GM06990 (cell line): Measurements from ENCODE around the gene SAGE1.

DNA sequence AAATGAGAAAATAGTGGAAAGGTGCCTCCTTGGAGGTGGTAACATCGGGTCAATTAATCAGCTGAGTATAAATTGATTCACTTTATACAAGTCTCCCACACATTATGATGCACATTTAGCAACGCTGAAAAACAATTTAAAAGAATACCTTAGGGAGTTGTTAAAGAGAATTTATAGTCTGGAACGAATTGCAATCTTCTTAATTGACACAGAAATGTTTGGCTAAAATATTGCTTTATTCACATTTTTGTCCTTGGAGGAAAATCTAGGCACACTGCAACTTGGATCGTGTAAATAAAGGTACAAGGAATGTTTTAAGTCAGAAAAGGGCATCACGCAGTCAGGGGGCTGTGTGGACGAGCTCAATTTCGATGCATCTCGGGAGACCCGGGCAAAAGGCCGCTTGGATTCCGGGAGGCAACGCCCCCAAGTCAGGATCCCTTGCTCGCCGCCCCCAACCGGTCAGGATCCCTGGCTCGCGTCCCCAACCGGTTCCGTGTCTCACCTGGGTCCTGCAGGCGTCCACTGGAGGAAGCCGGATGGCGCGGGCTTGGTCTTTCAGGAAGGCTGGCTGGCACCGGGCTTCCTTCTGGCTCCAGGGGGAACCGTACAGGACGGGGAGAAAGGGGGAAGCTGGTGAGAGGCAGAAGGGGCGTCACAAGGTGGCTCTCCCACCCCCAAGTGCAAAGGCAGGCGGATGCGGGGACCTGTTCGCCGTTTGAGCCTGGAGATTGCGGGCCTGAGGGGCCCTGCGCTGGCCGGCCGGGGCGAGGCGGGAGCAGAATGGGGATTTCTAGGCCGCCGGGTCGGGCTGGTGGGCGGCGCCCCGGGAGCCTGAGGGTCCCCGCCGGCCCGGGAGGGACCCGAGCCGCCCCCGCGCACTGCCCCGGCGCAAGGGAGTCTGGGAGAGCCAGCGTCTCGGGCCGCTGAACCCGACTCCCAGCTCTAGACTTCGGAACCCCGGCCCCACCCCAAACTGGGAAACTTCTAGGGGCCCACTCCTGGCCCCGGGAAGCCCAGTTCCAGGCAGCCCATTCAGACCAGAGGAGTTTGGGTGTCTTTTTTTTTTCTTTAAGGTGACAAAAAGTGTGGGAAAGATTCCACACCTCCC, 84.6 kb downstream of the HPRT1 start:
- RRBS = 48% methylated on average over 20 of the region's 59 CpGs

DNA sequence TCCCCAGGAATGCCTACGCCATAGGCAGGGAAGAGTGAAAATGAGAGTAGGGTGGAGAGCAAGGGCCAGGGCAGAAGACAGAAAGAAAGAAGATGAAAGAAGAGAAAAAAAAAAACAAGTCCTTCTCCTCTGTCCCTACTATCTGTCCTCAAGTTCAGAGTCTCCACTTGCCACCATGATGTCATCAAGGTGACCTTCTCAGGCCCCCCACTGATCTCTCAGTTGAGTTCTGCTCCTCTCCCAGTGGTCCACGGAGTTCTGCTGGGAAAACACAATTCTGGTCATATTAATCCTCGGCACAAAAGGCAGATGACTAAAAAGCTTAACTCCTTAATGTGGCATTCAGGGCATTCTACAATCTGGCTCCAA, 94.6 kb downstream of the HPRT1 start:
- RRBS = no CpG with 5 or more reads among the region's 3 CpGs

DNA sequence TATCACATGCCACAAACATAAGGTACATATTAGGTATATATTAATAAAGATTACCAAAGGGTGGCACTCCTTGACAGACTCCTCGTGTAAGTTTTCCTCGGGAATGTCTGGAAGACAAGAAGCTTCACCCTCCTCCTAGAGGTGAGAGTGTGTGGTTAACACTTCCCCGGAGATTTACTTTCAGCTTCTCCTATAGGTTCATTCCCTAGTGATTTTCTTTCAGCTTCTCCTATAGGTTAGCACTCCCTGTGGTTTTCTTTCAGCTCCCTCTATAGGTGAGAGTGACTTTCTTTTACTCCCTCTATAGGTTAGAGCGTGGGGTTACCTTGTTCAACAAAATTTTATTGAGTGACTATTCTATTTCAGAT, 32.8 kb downstream of the PABIR2 start:
- RRBS = no CpG with 5 or more reads among the region's 4 CpGs

DNA sequence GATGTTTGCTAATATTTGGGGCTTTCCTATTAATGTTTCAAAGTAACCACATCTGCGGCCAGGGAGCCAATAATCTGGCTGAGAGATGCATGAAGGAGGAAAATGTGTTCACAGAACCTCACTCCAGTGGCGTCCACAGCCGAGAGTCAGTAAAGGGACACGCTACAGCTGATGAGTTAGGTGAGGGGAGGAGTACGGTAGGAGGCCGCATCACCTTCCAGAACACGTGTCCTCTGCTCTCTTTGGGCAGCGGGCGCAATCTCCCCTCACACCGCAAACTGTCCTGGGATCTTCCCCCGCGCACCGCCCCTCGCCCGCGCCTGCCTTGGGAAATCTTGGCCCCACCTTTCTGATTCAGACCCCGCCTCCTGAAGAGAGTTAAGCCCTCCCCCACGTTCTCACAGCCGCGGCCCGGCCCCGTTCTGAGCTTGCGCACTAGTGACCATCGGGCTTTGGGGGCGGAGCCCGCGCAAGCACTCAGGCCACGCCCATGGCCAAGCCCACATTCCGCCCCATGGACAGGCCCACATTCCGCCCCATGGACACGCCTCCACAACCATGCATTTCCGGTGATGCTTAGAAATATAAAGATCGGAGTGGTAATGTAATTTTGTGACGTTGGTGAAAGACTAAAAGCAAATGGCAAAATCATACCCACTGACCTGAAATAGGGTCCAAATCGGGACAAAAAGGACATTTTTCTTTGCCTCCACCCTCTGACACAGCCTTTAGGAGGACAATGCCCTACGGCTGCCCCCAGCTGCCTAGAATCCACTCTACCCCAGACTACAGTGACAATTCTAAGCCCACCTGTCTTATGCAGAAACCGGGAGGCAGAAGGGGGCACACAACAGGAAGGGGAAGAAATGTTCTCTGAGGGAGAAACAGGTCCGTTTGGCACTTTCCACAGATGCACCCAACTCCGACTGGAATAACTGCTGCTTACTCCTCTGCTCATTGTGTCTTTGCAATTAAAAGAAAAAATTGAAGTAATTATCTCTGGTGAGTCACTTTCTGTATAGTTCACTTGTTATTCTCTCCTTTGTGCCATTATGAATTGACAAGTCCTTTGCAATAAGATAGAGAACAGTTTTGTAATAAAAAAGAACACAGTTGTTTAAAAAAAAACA, 13.4 kb downstream of the SMIM10 start:
- RRBS = no CpG with 5 or more reads among the region's 39 CpGs

GRCh38 chrX:135165904-135166243, 5.3 kb downstream of the CT55 start:
- RRBS = no CpG with 5 or more reads among the region's 4 CpGs

- RRBS = no CpG with 5 or more reads among the region's 1 CpG
Observed at GRCh38 chrX:135291798-135292585, 17.3 kb upstream of the ETDC start.

- RRBS = no CpG with 5 or more reads among the region's 25 CpGs
Observed at GRCh38 chrX:135326294-135327248, 17.3 kb downstream of the ETDC start.

DNA sequence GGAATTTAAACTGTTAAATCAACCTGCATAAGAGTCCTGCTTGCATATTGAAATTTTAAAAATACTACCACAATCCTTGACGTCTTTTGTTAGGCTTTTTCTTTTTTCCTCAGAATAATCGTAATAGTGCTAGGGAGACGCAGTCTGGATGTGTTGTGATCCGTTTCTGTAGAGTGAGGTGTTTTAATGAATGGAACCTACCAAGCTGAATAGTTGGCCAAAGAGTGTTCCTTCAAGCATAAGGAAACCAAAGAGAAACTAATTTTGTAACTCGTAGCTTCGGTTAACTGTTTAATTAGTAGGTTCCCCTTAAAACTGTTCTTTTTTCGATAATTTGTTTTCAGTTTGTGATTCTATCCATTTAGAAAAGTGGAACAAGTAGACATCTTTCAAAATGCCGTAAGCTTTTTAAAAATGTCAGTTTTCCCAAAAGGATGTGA, 2.0 kb downstream of the INTS6L start:
- RRBS = no CpG with 5 or more reads among the region's 8 CpGs

- RRBS = no CpG with 5 or more reads among the region's 4 CpGs
Observed at GRCh38 chrX:135544338-135544771, 23.9 kb downstream of the INTS6L start.

- RRBS = 64% methylated on average over 6 of the region's 30 CpGs
Observed at GRCh38 chrX:135893175-135894017, at the start of gene SAGE1. Gene SAGE1 (plus strand): TSS chrX:135893716.

- RRBS = no CpG with 5 or more reads among the region's 9 CpGs
Observed at GRCh38 chrX:136030099-136031021, 45.1 kb downstream of the SLC9A6 start.

GRCh38 chrX:136147455-136148175, 49.2 kb upstream of the FHL1 start:
- RRBS = 31% methylated on average over 21 of the region's 69 CpGs

- RRBS = no CpG with 5 or more reads among the region's 6 CpGs
Observed at GRCh38 chrX:136175826-136176968, 20.6 kb upstream of the FHL1 start.

DNA sequence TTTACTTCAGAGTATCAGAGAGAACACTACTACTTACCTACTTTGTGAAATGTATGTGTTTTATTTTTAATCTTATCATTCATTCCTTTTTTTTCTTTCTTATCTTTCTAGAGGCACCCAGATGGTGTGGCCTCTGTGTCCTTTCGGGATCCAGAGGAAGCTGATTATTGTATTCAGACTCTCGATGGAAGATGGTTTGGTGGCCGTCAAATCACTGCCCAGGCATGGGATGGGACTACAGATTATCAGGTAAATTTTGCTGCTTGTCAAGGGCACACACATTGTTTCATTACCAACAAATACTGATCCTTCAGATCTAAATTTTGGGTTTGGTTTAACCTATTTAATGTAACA, 12.6 kb downstream of the HTATSF1 start:
- RRBS = no CpG with 5 or more reads among the region's 3 CpGs

GRCh38 chrX:136586354-136586512, 54.2 kb downstream of the VGLL1 start:
- RRBS = no CpG with 5 or more reads among the region's 2 CpGs

GRCh38 chrX:136586513-136586835, 54.5 kb downstream of the VGLL1 start:
- RRBS = no CpG with 5 or more reads among the region's 2 CpGs

DNA sequence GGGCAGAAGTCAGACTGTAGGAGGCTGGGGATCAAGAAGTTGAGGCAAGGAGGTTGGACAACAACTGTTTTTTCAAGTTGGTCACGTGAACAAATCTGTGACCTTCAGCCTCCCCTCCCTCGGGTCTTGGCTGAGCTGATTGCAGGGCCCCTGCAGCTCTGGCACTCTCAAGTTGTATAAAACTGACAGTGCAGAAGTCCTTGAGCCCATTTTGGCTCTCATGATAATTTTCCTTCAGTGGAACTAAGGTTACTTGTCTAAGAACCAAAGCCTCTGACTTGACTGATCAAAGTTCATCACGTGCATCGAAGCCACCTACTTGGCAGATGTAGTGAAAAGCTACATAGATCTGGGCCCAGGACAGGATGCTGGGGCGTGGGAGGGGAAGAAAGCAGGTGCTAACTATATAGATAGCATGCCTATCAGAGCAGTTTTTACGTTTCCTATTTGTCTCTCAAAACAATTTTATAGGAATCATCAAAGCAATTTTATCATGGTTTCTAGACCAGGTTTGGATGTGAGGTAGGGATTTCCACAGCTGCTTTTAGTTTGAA, 1.4 kb upstream of the CD40LG start:
- RRBS = no CpG with 5 or more reads among the region's 6 CpGs

DNA sequence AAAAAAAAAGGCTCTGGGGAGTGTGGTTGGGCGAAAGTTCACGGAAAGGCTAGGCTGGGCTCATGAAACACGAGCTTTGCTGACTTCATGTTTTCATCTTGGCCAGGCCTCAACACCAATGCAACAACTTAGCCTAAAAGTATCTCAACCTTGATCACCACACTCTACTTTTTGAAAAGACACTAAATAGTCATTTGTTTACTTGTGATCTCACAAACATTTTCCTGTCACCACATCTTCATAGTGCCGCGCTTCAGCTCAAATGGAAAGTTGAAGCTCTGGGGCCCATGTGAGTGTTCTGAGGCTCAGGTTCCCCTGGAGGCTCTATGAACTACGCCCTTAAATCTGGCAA, 5.0 kb downstream of the CD40LG start:
- RRBS = no CpG with 5 or more reads among the region's 6 CpGs

GRCh38 chrX:136731308-136731739, 49.4 kb downstream of the ARHGEF6 start:
- RRBS = no CpG with 5 or more reads among the region's 5 CpGs

DNA sequence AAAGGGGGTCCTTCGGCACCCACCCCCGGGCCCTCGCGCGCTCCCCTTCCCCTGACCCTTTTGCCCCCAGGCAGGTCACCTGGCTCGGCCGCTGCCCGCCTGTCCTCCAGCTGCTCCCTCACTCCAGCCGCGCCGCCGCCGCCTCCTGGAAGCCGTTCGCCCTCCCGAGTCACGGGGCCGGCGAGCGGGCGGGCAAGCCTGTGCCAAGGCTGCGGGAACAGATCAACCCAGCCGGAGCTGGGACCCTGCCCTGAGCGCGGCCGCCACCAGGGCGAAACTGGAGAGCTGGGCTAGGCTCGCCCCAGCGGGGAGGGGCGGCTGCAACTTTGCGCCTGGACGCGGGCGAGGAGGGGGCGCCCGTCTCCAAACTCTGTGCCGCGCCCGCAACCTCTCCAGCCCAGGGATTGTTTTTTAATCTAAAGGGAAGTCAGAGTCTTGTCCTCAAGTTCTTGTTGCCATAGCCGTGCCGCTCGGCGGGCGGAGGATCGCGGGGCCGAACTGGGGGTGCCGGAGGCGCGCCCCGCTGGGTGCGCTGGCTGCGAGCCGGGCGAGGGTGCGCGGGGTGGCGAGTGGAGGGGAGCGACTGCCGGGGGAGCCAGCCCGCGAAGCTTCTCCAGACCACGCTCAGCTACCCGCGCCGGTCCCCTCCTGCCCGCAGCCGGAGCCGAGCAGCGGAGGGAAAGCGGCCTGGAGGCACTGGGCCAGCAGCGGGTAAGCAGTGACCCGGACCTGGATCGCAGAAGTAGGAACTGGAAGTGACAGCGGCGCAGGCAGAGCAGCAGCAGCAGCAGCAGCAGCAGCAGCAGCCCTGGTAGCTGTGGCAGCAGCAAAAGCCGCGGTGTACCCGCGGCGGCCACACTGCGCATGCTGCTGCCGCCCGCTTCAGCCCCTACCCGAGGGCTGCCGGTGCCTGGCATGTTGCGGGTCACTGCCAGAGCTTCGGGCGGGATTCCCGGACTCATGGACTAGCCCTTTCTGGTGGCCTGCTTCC, 13.4 kb downstream of the ARHGEF6 start:
- RRBS = 22% methylated on average over 39 of the region's 90 CpGs